Bronchus (tissue), 1 donor: ENCODE measurements around the genes EPS8L1 and GARIN5B.

DNA sequence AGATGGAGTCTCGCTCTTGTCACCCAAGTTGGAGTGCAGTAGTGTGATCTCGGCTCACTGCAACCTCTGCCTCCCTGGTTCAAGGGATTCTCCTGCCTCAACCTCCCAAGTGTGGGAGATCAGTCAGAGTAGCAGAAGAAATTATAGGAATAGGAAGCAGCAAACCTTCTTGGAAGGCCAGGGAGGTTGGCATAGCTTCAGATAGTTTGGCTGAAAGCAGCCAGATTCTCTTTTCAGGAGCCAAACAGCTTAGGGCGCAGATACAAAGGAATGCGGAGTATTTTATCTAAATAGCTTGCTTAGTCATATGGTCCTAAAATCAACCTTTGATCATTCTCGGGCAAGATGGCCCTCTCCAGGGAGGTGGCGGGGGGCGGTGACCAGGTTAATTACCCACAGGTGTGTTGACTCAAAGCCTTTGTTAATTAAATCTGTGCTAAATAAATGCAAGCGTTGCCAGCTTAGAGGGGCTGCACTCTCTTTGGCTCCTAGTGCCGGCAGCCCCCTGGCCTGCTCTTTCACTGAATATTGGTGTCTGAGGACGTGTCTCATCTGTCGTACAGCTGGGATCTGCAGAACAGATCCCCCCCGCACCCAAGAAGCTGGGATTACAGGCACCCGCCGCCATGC lies 12.5 kb upstream of the NCR1 start:
- PRO-cap, result no peak

GRCh38 chr19:55010219-55010983 lies 27.7 kb downstream of the GP6 start:
- PRO-cap, result no peak

GRCh38 chr19:55044713-55045345 lies 6.8 kb upstream of the GP6 start:
- PRO-cap, result no peak

GRCh38 chr19:55075471-55076133 lies at the start of gene EPS8L1:
Gene EPS8L1, plus strand, starts transcription at chr19:55075869.
- PRO-cap, result bidirectional peak, plus-strand start at chr19:55075869, minus-strand start at chr19:55075769

GRCh38 chr19:55079836-55080533 lies 4.3 kb downstream of the EPS8L1 start:
- PRO-cap, result bidirectional peak, plus-strand start at chr19:55080397, minus-strand start at chr19:55080259

DNA sequence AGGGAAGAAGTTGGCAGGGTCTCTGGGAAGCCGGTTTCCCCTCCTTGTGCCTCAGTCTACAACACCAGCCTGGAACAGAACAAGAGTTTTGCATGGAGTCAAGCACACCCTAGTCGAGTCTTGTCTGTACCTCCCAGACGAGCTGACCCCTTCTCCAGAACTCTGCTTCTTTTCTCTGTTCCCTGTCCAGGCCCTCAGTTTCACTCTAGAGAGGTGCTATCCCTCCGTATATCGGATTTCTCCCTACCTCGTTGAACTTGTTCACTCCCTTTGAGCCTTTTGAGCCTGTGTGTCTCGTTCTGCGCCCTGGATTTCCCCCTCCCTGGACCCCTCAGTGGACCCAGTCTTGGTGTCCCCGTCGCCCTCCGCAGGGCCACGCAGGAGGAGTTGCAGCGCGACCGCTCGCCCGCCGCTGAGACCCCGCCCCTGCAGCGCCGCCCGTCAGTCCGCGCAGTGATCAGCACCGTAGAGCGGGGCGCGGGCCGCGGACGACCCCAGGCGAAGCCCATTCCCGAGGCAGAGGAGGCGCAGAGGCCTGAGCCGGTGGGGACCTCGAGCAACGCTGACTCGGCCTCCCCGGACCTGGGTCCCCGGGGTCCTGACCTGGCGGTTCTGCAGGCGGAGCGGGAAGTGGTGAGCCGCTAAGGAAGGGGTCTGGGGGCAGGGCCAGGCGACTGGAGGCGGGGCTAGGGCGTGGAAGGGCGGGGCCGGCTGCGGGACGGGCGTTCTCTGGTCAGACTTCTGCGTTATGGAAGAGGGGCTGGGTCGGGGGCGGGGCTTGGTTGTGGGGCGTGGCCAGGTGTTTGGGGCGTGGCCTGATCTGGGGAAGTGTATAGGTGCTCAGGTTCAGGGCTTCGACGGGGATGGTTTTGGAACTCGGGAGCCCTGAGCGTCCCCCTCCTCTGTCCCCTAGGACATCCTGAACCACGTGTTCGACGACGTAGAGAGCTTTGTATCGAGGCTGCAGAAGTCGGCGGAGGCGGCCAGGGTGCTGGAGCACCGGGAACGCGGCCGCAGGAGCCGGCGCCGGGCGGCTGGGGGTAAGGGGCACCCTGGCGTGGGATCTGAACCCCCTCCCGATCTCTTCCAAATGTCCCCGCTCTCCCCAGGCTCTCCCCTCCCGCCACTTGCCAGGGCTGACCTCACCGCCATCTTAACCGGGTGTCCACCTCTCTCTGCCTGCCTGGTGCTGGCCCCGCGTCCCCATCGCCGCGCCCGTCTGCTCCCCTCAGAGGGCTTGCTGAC lies 5.6 kb downstream of the EPS8L1 start:
- PRO-cap, result bidirectional peak, plus-strand start at position 857 of the sequence, minus-strand start at position 614 of the sequence

DNA sequence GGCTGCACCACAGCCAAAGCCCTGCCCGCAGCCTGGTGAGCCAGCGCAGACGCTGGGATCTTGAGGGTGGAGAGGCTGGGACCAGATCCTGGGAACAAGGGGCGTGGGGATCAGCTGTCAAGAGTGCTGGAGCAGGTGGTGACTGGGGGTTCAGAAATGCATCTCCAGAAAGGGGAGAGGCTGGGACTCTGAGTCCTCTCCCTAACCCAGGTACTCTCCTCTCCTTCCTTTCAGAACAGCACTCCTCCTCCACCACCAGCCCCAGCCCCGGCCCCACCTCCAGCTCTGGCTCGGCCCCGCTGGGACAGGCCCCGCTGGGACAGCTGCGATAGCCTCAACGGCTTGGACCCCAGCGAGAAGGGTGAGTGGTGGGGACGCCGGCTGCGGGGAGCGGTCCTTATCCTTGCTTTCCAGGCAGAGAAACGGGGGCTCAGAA lies 10.5 kb downstream of the EPS8L1 start:
- PRO-cap, result no peak

- PRO-cap, result no peak
These were observed 16.5 kb downstream of the EPS8L1 start for GRCh38 chr19:55092015-55092652.

GRCh38 chr19:55227062-55227683 lies 1.4 kb downstream of the TMEM86B start:
- PRO-cap, result no peak

DNA sequence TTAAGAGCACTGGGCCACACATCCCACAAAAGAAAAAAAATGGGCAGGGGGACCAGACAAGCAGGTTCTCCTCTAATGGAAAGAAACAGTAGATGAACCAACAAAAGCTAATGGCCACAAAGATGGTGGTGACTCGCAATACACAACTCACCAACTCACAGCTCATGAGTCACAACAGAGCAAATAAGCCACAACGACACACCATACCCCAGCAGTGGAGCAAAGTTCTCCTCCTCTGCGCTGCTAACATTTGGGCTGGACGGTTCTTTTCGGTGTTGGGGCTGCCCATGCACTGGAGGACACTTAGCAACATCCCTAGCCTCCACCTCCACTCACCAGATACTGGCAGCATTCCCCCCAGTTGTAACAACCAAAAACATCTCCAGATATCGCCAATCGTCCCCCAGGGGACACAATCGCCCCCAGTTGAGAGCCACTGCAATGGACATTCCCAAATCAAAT lies 2.7 kb downstream of the PPP6R1 start:
- PRO-cap, result no peak

GRCh38 chr19:55261641-55262188 lies 2.9 kb upstream of the PPP6R1 start:
- PRO-cap, result no peak

- PRO-cap, result no peak
These were observed 6.2 kb downstream of the KMT5C start for GRCh38 chr19:55345594-55346521.

DNA sequence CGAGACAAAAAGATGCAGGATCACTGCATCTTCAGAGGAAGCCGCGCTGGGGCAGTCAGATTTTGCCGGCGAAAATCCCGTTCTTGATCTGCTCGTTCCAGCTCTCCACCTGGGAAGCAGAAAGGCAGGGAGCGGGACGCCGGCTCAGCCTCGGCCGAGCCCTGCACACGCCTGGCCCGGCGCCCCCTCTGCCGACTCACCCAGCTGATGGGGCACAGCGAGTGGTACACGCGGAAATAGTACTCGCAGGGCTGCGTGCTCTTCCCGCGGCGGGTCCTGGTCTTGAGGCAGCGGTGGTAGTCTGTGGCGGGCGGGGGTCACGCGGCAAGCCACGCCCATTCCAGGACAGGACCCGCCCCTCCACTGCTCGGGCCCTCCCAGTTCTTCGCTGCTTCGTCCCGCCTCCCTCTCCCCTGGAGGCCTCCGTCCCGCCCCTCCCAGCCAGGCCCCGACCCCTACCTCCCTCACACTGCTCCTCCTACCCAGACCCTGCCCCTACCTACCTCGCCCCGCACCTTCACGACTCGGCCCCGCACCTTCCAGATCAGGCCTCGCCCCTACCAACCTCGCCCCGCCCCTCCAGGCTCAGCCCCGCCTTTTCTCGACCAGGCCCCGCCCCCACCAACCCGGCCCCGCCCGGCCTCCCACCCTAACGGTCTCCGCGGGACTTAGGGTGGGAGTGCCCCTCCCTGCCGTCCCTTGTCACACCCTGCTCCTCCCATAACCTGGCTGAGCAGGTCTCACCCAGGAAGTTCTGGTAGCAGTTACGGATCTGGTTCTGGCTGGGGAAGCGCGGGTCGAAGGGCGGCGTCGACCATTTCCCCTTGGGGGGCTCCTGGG lies 633 bp downstream of the COX6B2 start:
- PRO-cap, result no peak

DNA sequence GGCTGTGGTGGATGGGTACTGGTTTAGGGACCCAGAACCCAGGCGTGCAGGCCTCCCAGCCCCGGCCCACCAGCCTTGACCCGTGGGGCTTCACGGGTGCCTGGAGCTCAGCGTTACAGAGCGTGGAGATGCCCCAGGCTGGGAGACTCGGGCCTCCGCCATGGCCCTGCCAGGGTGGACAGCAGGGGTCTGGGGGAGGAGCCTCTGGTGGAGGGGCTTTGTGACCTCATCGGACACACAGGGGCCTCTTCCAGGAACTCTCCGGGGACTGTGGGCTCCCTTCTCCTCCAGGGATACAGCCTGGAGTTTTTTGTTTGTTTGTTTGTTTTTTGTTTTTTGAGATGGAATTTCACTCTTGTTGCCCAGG lies at the start of gene GARIN5B:
Gene GARIN5B (minus strand): TSS at position 191 of the 367 bp plus-strand sequence.
- PRO-cap, result no peak

GRCh38 chr19:55400056-55401151 lies 7.2 kb downstream of the UBE2S start:
- PRO-cap, result no peak

- PRO-cap, result no peak
These were observed 859 bp downstream of the UBE2S start for GRCh38 chr19:55406297-55407560.

- PRO-cap, result no peak
These were observed 8.8 kb downstream of the ISOC2 start for GRCh38 chr19:55452339-55453423.

DNA sequence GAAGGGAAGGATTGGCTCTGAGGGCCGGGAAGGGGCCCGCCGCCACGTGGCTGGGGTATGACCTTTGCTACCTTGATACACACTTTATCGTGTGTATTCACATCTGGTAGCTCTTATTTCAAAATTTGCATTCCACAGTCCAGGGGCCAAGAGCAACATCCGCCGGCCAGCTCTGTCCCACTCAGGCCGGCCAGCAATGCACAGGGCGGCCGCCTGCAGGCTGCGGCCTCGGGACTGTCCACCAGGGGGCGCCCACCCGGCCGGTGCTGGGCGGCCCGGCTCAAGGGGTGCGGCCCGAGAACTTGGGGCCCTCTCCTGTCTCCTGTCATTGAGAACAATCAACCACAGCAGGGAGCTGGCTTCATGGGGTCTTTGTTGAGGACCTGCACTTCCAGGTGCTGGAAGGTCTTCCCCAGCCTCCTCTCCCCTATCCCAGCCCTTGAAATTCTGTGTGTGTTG lies 3.2 kb upstream of the C19orf85 start:
- PRO-cap, result no peak

GRCh38 chr19:55490921-55491610 lies 2.8 kb downstream of the SSC5D start:
- PRO-cap, result no peak

- PRO-cap, result no peak
These were observed 8.6 kb downstream of the SBK2 start for GRCh38 chr19:55528322-55528783.